SJSA1 (cell line): ENCODE measurements around the gene TPI1.

DNA sequence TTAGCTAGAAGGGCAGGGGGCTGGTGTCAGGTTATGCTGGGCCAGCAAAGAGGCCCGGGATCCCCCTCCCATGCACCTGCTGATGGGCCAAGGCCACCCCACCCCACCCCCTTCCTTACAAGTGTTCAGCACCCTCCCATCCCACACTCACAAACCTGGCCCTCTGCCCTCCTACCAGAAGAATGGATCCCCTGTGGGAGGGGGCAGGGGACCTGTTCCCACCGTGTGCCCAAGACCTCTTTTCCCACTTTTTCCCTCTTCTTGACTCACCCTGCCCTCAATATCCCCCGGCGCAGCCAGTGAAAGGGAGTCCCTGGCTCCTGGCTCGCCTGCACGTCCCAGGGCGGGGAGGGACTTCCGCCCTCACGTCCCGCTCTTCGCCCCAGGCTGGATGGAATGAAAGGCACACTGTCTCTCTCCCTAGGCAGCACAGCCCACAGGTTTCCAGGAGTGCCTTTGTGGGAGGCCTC, 1.1 kb upstream of the GAPDH start:
- RAMPAGE, long total RNA, result no peak

GRCh38 chr12:6535953-6536277, 1.6 kb downstream of the GAPDH start:
- RAMPAGE, long total RNA, result no peak

GRCh38 chr12:6567469-6567702, 705 bp downstream of the NOP2 start:
- RAMPAGE, long total RNA, result no peak

DNA sequence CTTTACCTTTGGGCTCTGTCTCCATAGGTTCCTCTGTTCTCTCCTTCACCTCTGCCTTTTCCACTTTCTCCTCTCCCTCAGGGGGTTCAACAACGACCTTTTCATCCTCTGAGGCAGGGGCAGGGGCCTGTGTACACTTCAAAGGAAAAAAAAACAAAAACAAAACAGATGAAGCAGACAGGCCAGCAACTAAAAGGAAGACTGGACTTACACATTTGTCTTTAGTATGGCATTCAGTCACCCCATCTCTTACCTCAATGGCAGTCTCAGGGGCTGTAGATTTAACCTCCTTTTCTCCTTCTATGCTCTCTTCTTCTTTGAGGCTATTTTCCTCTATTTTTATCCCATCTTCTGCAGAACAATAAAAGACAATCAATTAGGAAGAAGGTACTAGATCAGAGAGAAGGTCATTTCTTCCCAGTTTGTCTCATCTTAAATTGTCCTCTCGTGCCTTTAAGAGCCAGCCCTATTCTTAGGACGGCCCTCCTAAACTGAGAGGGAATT, 13.0 kb upstream of the NOP2 start:
- RAMPAGE, long total RNA, result no peak

GRCh38 chr12:6581542-6581942, 13.5 kb upstream of the NOP2 start:
- RAMPAGE, long total RNA, result no peak

DNA sequence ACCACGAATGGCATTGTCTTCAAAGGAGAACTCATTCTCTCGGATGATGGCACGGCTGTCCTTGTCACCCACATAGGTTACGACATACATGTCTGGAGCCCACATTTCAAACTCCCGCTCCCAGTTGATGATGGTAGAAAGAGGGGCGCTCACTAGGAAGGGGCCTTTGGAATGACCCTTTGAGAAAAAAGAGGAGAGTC, 13.8 kb downstream of the CHD4 start:
- RAMPAGE, long total RNA, result no peak

DNA sequence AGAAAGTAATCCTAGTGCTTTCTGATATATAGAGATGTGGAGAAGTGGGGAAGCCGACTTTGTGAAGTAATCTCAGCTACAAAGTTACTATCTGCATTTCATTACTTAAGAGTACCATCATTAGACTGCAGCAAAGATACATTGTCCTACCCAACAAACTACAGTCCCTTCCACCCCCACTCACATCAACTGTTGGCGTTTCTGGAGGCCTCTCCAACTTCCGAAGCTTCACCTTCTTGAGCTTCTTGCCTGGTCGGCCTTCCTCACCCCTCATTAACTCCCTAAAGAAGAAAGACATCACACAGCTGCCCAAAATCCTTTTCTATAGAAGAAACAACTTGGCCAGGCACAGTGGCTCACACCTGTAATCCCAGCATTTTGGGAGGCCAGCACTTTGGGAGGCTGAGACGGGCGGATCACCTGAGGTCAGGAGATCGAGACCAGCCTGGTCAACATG, 12.0 kb downstream of the CHD4 start:
- RAMPAGE, long total RNA, result no peak

- RAMPAGE, long total RNA, result no peak
These were observed 5.0 kb upstream of the CHD4 start for GRCh38 chr12:6612106-6612580.

- RAMPAGE, long total RNA, result no peak
These were observed 406 bp downstream of the LPAR5 start for GRCh38 chr12:6635270-6635836.

- RAMPAGE, long total RNA, result no peak
These were observed 3.7 kb downstream of the ACRBP start for GRCh38 chr12:6643507-6643980.

GRCh38 chr12:6708549-6709385, 8.2 kb upstream of the PIANP start:
- RAMPAGE, long total RNA, result no peak

GRCh38 chr12:6724430-6725092, 715 bp downstream of the COPS7A start:
- RAMPAGE, long total RNA, result no peak

- RAMPAGE, long total RNA, result no peak
These were observed at the start of gene TPI1 for GRCh38 chr12:6867005-6867677. Gene TPI1, plus strand, starts transcription at chr12:6867531.

DNA sequence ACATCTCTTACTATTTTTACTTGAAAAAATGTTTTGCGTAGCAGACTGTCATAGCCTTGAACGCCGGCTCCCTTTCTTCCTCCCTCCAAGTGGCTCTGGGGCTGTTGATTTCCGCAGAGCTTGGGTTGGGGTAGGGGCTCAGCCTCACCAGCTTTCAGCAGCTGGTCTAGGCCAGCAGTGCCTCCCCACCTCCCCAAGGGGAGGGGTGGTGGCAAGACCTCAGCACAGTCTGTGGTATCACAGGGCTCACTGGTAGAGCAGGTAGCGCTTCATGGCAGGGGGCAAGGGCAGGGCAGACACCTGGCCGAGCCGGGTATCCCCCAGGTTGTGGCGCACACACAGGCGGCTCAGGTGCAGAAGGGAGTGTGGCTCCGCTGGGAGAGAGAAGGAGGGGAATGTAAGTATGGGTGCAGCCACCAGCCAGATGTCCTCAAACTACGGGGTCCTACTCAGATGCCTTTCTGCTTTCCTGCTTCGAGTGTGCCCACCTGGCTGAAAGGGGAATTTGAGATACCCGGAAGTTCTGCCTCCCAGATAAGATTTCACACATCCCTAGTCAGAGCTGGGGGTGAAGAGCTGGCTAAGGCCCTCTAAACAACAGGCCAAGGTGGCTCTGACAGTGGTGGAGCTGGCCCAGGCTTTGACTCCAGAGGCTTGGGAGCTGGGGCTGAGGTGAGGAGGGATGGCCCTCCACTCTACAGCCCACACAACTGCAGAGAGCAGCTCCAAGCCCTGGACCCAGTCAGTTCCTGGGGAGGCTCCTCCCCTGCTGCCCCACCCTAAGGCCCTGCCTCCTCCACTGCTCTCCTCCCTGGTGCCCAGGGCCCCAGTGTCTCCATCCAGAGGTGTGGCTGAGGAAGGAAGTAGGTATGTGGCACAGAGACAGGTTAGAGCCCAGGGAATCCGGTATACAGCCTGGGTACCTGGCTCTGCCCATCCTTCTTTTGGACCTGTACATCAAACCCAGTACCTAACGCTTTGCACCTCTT, 1.9 kb downstream of the SPSB2 start:
- RAMPAGE, long total RNA, result no peak

- RAMPAGE, long total RNA, result no peak
These were observed 5.9 kb downstream of the PTPN6 start for GRCh38 chr12:6956952-6957648.

DNA sequence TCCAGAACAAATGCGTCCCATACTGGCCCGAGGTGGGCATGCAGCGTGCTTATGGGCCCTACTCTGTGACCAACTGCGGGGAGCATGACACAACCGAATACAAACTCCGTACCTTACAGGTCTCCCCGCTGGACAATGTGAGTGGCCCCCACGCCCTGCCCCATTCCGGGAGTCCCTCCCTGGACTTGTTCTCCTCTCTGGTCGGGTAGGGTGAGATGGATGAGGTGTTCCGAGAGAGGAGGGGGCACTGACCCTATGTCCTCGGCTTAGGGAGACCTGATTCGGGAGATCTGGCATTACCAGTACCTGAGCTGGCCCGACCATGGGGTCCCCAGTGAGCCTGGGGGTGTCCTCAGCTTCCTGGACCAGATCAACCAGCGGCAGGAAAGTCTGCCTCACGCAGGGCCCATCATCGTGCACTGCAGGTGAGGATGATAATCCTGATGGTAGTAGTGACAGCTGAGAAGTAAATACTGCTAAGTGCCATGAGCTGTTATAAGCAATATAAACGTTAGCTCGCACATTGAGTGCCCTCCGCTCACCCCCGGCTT, 6.6 kb downstream of the PTPN6 start:
- RAMPAGE, long total RNA, result no peak

DNA sequence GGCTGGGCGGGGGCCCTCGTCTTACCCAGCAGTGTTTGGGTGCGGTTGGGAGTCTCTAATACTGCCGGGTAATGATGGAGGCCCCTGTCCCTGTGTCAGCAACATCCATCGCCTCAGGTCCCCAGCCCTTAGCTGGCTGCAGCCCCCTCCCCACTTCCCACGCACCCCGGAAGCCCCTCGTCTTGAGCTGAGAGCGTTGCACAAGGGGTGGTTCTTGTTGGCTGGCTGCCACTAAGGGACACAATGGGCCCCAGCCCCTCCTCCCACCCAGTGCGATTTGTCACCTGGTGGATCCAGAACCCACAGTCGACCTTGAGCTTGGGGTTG, 6.8 kb downstream of the PHB2 start:
- RAMPAGE, long total RNA, result no peak

DNA sequence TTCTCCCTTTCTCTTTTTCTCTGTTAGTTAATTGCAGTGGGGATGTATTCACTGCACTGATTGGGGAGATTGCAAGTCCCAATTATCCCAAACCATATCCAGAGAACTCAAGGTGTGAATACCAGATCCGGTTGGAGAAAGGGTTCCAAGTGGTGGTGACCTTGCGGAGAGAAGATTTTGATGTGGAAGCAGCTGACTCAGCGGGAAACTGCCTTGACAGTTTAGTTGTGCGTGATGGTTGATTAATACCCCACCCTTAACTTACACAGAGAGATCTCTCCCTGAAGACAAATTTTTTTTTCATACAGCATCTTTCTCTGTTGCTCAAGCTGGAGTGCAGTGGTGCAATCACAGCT, 4.5 kb downstream of the C1S start:
- RAMPAGE, long total RNA, result no peak

GRCh38 chr12:7127412-7128559, 903 bp downstream of the RBP5 start:
- RAMPAGE, long total RNA, result no peak

GRCh38 chr12:7130980-7131648, 943 bp downstream of the CLSTN3 start:
- RAMPAGE, long total RNA, result no peak